Mesangial cell (primary cell): ENCODE measurements around a stretch of chr1.

GRCh38 chr1:3270748-3271466 lies 183.6 kb upstream of the ARHGEF16 start:
- RAMPAGE, long total RNA: no peak

GRCh38 chr1:3314049-3314371 lies 140.5 kb upstream of the ARHGEF16 start:
- RAMPAGE, long total RNA: no peak

- RAMPAGE, long total RNA: no peak
Observed at GRCh38 chr1:3348751-3349048, 105.8 kb upstream of the ARHGEF16 start.

- RAMPAGE, long total RNA: no peak
Observed at GRCh38 chr1:3352182-3353445, 101.9 kb upstream of the ARHGEF16 start.

- RAMPAGE, long total RNA: no peak
Observed at GRCh38 chr1:3366058-3366524, 88.4 kb upstream of the ARHGEF16 start.

DNA sequence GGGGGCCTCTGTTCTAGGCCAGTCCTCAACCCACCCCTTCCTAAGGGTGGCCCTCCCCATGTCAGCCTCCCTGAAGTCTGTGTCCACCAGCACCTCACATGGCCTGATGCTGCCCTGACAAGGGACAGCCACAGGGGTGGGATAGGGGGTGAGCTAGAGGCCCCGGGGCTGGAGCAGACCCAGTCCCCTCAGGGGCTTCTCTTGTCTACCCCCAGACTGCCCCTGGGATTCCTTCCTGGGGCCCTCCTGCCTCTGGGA lies 15.0 kb upstream of the ARHGEF16 start:
- RAMPAGE, long total RNA: no peak

GRCh38 chr1:3542929-3543891 lies 68.1 kb downstream of the MEGF6 start:
- RAMPAGE, long total RNA: no peak

DNA sequence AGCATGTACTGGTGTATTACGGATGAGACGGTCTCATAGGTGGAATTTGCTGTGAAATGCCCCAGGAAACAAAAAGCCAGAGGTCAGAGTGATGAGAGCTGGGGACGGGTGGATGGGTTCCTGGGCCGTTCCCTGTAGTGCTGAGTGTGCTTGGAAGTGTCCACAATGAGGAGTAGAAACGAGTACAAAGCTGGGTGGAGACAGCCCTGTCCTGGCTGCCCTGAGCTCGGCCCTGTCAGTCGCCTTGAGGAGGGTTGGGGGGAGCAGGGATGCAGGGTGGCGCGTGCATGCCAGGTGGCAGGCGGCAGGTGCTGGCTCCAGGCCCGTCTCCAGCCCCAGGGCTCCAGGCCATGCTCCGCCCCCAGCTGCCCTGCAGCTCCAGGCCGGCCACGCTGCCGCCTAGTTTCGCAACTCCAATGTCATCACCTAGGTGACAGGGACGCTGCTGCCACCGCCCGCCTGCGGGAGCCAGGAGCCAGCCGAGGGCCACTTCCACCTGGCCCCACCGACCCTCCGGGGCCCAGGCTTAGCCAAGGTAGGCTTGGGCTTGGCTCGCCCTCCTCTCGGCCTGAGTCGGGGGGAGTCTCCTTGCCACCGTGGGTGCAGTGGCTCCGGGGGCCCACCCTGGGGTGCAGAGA lies 16.4 kb downstream of the TP73 start:
- RAMPAGE, long total RNA: no peak

GRCh38 chr1:3745760-3747003 lies 6.1 kb upstream of the CCDC27 start:
- RAMPAGE, long total RNA: no peak

DNA sequence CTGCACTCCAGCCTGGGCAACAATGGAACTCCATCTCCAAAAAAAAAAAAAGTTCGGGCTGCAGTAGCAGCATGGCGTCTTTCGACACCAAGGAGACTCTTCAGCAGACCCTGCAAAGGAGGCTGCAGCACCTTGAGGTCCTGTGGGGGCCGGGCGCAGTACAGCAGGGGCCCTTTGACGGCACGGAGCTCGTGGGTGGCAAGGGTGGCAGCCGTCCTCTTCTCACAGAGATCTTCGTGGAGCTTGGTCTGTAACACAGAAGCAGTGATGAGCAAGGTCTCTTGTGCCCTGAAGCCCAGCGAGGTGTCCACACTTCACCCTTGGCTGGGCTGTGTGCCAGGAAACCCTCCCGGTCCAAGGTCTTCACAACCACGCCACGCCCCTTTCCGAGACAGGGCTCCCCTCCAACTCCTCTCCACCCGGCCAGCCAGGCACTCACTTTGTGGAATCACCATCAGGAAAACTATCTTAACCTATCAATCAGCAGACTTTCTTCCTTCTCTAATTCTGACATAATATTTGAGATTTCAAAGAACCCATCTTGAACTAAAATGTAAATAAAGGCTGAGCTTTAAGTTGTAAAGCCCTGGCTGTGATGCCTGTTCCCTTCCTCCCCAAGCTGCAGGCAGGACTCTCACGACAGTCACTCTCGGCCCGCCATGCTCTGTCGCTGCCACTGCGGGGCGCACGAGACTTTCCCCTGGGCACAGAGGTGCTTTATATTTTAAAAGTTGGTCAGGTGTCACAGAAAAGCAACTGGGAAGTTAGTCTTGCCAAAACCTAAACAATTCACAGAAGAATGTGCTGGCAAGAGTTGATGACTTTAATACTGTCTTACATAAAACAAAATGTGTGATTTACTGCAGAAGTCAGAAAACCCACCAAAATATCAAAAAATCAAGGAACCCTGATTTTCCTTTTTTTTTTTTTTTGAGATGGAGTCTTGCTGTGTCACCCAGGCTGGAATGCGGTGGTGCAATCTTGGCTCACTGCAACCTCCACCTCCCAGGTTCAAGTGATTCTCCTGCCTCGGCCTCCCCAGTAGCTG lies 11.0 kb downstream of the LRRC47 start:
- RAMPAGE, long total RNA: no peak

GRCh38 chr1:3856436-3856740 lies 623 bp downstream of the CEP104 start:
- RAMPAGE, long total RNA: no peak

GRCh38 chr1:3922058-3922394 lies 22.0 kb upstream of the C1orf174 start:
- RAMPAGE, long total RNA: no peak

- RAMPAGE, long total RNA: no peak
Observed at GRCh38 chr1:4369999-4370371, 284.4 kb upstream of the AJAP1 start.

- RAMPAGE, long total RNA: no peak
Observed at GRCh38 chr1:4656267-4656669, 1.9 kb downstream of the AJAP1 start.

DNA sequence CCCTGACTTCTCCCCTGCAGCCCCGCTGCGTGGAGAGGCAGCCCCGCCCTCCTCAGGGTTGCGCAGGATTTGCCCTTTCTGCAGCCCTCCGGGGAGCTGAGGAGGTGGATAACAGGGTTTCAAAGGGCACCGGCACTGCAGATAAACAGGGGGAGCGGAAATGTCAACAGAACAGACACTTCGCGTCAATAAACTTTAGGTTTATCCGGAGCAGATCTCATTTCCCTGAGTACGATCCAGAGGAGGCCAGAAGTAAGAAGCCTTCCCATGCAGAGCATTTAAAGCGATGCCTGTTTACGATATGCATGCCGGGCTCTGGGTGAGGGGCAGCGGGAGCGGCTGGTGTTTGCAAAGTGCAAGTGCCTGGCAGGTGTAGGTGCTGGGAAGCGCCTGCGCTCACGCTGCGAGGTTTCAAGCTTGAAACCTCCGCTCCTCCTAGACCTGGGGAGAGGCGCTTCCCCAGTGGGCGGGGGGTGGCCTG lies 56.6 kb downstream of the AJAP1 start:
- RAMPAGE, long total RNA: no peak

- RAMPAGE, long total RNA: no peak
Observed at GRCh38 chr1:4796355-4797008, 142.1 kb downstream of the AJAP1 start.

- RAMPAGE, long total RNA: no peak
Observed at GRCh38 chr1:5771061-5771769, 221.0 kb downstream of the NPHP4 start.

GRCh38 chr1:5917298-5918029 lies 74.8 kb downstream of the NPHP4 start:
- RAMPAGE, long total RNA: no peak

DNA sequence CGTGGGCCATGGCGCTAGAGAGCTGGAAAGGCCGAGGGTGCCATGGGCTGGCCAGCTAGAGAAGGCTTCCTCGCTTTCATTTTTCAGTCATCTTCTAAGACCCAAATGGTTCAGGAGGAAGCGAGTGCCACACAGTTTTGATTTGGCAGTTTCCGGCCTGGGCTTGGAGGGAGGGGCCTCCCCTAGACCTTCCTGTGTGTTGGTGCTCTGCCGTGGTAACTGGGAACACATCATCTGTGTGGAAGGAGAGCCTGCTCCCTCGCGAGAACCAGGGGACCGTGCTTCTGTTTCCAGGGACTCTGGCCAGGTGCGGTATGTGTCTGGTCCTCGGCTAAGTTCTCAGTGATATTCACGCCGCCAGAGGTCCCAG lies 2.5 kb upstream of the NPHP4 start:
- RAMPAGE, long total RNA: no peak

- RAMPAGE, long total RNA: no peak
Observed at GRCh38 chr1:6154676-6155040, 25.5 kb downstream of the CHD5 start.